ENCODE data around the genes THAP11, DPEP3 and NFATC3.

DNA sequence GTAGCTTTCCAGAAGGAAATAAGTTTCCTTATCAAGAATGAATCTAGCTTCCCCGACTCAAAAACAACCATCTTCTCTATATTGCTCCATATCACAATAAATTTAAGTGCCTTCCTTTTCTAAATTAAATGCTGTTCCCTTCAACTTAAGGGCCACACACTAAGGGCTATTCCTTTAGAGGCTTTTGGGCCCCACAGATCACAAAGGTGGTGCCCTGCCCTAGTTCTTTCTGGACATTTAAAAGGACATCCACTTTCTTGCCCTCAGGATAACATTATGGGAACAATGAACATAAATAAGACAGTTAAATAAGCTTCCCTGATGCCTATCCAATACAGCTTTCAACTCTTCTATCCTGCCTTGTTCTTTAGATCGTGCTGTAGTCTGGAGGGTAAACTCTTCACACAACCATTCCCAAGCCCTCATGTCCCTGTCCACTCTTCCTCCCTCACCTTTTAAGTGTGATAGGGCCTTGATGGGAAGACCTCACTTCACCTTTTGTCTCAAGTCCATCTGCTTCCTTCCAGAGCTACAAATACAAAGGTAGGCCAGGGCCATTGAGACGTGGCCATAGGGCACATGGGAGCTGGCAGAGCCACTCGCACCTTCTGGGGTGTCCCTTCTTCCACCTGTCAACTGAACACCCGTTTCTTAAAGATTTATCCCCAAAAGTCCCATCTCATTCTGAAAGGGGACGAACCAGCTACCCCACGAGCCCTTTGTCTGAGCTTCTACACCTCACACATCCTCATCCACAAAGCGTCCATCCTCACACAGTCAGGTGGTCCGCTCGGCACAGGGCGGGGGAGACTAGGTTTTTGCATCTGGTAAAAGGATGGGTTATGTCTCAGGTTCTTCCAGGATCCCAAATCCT lies 827 bp downstream of the GFOD2 start:
- RRBS: no CpG with 5 or more reads among the region's 11 CpGs

DNA sequence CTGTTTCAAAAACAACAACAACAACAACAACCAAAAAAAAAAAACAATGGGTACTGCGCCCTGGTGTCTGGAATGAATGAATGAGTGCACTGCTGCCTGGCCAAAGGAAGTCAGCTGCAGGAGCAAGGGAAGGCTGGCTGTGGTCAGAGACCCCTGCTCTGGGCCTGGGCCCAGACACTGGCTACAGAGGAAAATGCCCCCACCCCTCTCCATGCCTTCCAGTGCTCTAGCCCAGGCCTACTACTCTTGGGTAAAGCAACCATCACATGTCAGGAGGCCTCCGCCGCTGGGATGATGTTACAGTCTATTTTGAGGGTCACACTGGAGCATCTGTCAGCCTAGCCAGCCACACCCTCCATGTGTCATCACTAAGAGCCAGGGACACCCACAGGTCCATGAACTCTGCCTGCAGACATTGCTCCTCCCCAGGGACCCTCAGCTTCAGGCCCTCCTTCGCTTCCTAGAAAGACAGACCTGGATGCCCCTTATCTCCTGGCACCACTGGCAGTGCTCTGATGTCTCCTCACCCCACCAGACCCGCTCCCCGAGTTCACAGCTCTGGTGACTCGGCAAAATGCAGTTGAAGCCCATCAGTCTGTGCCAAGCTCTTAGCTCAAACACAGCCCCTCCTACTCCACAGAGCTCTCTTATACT lies 6.1 kb downstream of the RANBP10 start:
- RRBS: no CpG with 5 or more reads among the region's 7 CpGs

DNA sequence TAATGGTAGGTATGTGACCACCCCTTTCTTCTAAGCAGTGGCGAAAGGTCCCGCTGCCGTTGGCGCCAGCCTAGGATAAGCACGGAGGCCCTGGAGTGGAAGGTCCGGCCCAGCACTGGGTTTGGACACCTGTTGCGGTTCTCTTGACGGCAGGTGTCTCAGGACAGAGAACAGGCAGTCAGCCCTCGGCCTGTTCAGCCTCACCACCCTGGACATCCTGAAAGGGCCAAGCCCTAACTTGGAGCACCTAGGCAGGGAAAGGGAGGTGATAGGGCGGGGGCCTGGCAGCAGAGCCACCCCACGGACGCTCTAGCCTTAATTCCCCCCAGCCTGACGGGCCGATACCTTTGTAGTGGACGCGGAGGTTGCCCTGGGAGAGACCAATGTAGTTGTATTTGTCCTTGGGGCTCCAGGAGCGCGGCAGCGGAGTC lies 388 bp downstream of the RANBP10 start:
- RRBS: no CpG with 5 or more reads among the region's 19 CpGs

DNA sequence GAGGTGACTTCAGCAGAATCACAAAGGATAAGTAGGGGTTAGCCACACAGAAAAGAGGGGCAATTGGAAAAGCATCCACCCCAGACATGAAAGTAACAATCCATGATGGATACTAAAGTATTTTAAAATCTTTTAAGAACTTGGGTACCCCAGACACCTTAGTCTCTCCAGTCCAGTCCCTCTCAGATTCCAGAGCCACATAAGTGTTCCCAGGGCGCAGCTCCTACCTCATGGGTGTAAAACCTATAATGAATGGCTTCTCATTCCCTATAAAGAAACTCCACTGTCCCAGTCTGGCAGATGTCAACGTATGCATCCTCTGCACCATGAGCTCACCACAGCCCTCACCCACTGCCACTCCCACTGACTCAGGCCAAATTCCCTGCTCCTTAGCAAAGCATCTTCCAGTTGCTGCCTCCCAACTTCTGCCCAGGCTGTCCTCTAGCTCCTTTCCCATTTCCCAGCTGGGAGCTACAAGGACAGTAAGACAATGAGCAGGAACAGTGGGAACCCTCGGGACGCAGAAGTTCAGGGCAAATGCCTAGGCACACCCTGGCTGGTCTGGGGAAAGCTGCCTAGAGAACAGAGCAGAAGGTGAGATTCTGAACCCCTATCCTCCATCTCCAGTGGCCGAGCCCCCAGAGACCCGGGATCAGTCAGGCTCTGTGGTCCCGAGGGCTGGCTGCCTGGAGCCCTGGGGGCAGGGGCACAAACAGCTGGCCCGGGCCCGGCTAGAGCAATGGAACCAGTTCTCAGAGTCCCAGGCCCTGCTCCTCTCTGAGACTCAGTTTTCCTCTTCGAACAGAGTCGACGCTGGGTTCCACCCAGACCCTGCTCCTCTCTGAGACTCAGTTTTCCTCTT lies 9.1 kb upstream of the THAP11 start:
- RRBS: 8% methylated on average over 3 of the region's 12 CpGs

DNA sequence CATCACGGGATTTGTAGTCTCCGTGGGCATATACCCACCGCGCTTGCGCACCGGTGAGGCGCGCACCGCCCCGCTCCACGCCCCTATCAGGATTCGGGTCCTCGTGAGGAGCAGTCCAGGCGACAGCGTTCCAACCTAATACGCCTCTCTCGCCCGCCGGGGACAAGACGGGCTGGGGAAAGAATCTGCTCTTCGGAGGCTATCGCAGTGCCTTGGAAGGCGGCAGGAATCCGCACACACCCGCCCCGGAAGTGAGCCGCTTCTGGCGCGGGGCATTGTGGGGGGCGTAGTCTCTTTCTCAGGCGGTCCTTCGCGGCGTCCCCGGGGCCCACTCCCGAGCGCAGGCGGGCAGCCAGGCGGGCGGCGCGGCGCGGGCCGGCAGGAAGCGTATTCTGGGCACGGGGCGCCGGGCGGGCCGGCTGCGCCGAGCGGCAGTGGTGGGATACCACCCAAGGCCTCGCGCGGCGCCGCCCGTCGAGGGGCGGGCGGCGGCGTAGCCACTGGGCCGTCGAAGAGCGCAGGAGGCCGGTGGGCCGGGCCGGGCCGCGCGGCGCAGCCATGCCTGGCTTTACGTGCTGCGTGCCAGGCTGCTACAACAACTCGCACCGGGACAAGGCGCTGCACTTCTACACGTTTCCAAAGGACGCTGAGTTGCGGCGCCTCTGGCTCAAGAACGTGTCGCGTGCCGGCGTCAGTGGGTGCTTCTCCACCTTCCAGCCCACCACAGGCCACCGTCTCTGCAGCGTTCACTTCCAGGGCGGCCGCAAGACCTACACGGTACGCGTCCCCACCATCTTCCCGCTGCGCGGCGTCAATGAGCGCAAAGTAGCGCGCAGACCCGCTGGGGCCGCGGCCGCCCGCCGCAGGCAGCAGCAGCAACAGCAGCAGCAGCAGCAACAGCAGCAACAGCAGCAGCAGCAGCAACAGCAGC lies at the start of gene THAP11:
Gene THAP11 (plus strand): TSS at position 324 of the 931 bp plus-strand sequence.
- RRBS: 14% methylated on average over 60 of the region's 109 CpGs

GRCh38 chr16:67873485-67873881 lies 631 bp downstream of the EDC4 start:
- RRBS: no CpG with 5 or more reads among the region's 14 CpGs

DNA sequence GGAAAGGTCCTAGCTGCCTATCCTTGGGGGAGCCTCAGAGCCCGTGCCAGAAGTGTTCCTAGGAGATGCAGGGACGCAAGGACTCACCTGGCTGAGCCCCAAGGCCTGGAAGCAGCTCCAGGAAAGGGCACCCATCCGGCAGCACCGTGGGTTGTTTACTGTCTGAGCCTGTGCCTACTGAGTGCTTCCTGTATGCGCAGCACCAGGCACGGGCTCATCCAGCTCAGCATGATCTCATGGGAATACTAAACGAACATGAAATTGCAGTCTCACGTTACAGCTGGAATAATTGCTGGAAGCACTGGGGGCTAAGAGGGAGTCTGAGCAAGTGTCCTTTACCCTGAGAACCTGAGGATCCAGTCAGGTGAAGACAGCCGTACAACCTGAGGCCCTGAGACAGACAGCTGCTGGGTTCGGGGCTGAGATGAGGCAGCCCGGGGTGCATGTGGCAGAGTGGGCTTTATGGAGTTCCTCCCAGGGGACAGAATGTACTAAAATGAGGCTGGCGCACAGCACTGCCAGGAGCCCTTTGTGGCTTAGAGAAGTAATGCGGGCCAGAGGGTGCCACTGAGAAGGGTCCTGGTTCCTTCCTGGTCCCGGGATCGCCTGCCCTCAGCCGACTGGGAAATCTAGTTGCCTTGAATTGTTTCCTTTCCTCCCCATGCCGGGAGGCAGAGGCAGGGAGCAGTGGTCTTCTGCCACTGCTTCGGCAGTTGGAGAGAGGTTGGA lies 5.3 kb downstream of the CTRL start:
- RRBS: 92% methylated on average over 4 of the region's 18 CpGs

GRCh38 chr16:67929998-67930389 lies 1.7 kb downstream of the CTRL start:
- RRBS: no CpG with 5 or more reads among the region's 8 CpGs

GRCh38 chr16:67958400-67959289 lies 9.8 kb downstream of the SLC12A4 start:
- RRBS: no CpG with 5 or more reads among the region's 9 CpGs

GRCh38 chr16:67959519-67960081 lies 8.8 kb downstream of the SLC12A4 start:
- RRBS: no CpG with 5 or more reads among the region's 9 CpGs

- RRBS: no CpG with 5 or more reads among the region's 3 CpGs
These were observed 2.2 kb downstream of the SLC12A4 start for GRCh38 chr16:67966233-67966674.

- RRBS: 95% methylated on average over 21 of the region's 56 CpGs
These were observed at the start of gene DPEP3 for GRCh38 chr16:67980176-67980888. Gene DPEP3 (minus strand): TSS chr16:67980499.

GRCh38 chr16:68085288-68086171 lies at the start of gene NFATC3:
Gene NFATC3 (plus strand): TSS chr16:68085370.
- RRBS: 4% methylated on average over 47 of the region's 105 CpGs

- RRBS: no CpG with 5 or more reads among the region's 10 CpGs
These were observed 1.1 kb downstream of the SLC7A6 start for GRCh38 chr16:68265406-68265916.

- RRBS: 100% methylated on average over 1 of the region's 4 CpGs
These were observed 1.4 kb downstream of the SLC7A6 start for GRCh38 chr16:68265917-68266029.

DNA sequence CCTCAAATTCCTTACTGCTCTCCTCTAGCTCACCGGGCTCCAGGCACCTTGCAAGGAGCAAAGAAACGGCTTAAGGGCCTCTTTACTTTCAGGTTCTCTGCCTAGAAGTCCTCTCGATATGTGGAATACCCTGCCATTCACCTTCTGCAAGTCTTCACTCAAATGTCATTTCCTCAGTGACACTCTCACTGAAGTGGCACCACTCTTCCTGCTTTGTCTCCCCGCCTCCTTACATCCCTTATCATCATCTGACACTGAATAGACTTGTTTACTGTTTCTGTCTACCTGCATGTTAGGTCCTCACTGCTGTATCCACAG lies 965 bp downstream of the SLC7A6OS start:
- RRBS: no CpG with 5 or more reads among the region's 4 CpGs

- RRBS: no CpG with 5 or more reads among the region's 13 CpGs
These were observed 30.4 kb downstream of the SMPD3 start for GRCh38 chr16:68417609-68418512.

GRCh38 chr16:68893684-68894184 lies 50.4 kb downstream of the TANGO6 start:
- RRBS: no CpG with 5 or more reads among the region's 9 CpGs

GRCh38 chr16:68916370-68916574 lies 72.9 kb downstream of the TANGO6 start:
- RRBS: no CpG with 5 or more reads among the region's 5 CpGs

All from OVCAR3 (cell line).